HGPS cell (cell line): ENCODE measurements around a stretch of chr6.

GRCh38 chr6:47477858-47478732 lies 506 bp downstream of the CD2AP start:
- RRBS, result no CpG with 5 or more reads among the region's 70 CpGs

GRCh38 chr6:47479070-47479583 lies 1.5 kb downstream of the CD2AP start:
- RRBS, result no CpG with 5 or more reads among the region's 5 CpGs

- RRBS, result no CpG with 5 or more reads among the region's 5 CpGs
Measured at GRCh38 chr6:47521979-47522472, 44.4 kb downstream of the CD2AP start.

GRCh38 chr6:47653694-47654027 lies 44.7 kb upstream of the ADGRF4 start:
- RRBS, result no CpG with 5 or more reads among the region's 4 CpGs

DNA sequence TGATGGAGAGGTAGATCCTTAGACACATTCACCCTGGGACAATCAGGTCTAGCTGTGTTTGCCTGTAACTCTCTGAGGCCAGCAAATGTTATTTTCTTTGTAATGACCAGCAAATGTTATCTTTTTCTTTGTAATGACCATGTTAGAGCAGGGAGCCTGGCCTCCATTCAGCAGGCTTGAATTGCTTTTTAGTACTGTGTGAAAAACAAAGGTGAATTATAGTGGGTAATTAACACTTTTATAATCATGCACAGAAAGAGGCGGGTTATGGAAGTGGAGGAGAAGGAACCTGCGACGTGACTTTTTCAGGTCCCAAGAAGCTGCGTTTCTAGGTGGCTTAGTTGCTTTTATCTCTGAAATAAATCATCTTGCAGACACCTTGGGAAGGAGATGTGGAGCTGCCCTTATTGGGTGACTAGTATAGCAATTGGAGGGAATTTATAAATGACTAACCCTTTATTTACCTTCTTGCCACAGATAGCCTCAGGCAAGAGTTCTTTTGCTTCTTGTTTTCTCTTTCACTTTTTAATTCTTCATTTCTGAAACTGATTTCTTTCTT lies 2.8 kb downstream of the ADGRF4 start:
- RRBS, result no CpG with 5 or more reads among the region's 4 CpGs

DNA sequence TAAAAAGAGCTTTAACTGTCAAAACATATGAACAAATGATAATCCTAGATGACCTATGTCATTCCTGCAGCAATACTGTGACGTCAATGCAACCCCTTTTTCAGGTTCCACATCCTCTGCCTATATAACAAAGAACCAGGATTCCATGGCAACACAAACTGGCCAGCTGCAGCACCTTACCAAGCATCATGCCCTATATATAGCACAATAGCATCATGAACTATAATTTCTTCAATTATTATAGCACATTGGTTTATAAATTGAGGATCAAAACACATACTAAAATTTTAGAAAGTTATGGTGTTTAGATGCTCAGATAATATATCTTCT lies 615 bp upstream of the PTCHD4 start:
- RRBS, result no CpG with 5 or more reads among the region's 1 CpG

DNA sequence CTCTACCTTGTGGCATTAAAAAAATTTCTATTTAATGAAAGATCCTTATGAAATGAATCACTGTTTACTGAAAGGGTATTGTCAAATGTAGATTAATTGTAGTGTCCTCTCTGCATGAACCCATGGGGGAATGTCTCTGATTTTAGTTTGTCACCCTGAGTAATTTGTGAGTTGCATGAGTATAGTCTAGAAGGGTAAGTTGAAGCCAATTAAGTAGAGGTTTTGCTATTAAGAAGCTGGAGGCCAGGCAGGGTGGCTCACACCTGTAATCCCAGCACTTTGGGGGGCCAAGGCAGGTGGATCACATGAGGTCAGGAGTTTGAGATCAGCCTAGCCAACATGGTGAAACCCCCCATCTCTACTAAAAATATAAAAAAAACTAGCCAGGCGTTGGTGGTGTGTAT lies 1.2 kb downstream of the GLYATL3 start:
- RRBS, result no CpG with 5 or more reads among the region's 1 CpG

DNA sequence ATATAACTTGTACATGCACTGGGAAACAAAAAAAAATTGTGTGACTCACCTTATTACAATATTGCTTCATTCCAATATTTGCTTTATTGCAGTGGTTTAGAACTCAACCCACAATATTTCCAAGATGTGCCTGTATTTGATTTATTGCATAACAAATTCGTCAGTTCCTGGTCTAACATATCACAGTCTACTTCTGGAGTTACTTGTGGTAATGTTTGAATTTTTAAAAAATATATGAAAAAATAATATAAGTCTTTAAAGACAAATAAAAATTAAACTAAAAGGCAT lies 42.0 kb upstream of the DEFB112 start:
- RRBS, result no CpG with 5 or more reads among the region's 1 CpG

DNA sequence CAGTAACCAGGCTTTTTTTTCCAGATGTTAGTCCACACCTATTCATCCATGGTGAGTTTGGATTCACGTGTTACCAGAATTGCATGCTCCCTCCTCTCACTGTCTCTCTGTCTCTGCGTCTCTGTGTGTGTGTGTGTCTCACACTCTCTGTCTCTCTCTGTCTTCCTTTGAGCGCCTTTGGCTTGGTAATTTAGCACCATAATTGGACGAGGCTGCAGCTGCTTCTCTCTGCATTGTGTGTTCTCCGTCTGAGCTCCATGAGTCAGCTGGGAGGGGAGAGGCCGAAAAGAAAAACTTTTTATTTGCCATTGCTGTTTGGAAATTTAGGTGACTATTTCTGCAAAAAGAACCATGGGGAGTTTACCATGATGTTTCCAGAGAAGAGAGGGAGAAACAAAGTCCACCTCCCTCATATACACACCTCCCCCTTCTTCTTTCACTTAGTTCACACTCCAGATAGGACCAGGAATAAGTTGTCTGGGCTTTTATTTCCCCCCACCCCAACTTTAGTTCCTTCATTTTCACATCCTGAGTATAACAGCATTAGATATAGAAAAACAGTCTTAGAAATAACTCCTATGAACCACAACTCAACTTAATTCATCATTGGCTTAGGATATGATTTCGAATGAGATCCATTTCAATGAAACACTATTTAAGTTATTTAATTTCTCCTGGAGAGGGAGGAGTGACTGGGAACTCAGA lies 3.6 kb downstream of the TFAP2B start:
- RRBS, result no CpG with 5 or more reads among the region's 7 CpGs

DNA sequence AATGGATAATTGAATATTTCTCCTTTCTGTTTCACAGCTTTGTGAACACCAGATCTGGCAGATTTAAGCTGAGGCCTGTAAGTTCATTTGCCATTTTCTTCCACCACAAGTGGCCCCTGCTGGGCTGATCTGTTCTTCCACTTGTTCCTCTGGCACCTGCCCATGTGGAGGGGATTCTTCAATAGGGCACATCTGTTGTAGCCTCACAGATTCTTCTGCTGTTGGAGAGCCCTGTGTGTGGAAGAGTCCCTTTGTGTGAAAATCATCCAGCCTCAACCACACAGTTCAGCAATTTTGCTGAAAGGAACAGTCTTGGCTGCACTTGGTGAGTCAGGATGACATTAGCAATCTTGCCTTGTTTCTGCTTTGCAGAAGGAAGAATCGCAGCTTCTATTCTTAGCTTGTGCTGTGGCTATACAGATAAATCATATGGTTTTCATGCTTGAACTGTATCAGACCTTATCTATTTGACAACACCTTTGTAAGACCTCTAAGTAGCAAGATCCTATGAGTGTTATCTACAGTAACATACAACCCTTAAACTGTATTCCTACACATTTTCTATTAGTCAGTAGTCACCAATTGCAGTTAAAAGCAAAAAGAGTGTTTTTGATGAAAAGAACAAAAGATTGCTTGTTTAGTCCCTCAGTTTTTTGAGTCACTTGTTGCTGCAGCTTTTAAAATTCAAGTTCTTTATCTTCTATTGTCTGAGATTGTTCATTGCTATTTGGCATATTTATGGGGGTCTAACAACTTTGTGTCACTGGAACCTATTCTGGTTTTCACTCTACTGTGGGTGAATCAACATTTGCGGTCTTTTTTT lies 231.4 kb downstream of the TFAP2B start:
- RRBS, result no CpG with 5 or more reads among the region's 2 CpGs

GRCh38 chr6:52185448-52185843 lies 729 bp upstream of the IL17A start:
- RRBS, result no CpG with 5 or more reads among the region's 3 CpGs

- RRBS, result no CpG with 5 or more reads among the region's 3 CpGs
Measured at GRCh38 chr6:52333625-52334254, 28.2 kb upstream of the PAQR8 start.

- RRBS, result no CpG with 5 or more reads among the region's 20 CpGs
Measured at GRCh38 chr6:52420695-52421499, 755 bp downstream of the EFHC1 start.

DNA sequence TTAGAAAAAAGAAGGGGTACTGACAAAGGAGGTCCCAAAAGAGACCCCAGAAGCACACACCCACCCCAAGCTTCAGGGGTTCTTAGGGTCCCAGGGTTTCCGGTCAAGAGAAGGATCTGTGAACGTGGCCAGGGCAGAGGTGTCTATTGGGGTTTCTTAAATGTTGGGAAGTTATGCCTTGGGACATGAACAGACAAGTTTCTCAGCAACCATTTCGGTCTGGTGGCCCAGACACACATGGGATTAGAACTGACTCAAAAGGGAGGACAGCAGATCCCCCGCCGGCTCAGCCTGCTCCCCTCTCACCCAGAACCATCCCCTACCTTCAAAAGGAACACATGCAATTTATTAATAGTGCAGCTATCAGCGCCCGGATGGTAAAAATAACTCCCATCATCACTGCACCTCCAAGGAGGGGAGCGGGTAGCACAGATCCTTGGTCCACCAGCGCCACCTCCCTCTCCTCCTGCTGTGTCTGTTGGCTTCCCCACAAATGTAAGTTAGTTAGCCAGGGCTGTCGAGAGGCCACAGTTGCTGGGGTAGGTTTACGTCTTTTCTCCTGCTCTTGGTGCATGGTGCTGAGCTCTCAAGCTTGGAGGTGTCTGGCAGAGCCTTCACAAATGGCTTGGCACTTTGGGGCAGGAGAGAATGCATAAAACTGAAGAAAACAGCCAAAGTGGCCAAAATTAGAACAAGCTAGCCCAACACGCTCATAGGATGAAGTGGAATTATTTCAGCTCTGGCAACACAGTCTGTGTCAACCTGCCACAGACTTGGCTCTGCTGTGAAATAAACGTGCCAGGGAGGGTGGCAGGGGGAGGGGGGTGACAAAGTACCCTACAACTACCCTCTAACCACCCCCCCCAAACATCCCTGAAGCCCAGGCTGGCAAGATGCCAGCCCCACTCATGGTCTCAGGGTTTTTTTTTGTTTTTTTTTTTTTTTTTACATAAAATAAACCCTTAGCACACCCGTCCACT lies 77.0 kb downstream of the TRAM2 start:
- RRBS, result 67% methylated on average over 3 of the region's 14 CpGs

- RRBS, result no CpG with 5 or more reads among the region's 26 CpGs
Measured at GRCh38 chr6:52504135-52505155, 72.4 kb downstream of the TRAM2 start.

GRCh38 chr6:52724890-52725747 lies 38.2 kb downstream of the GSTA2 start:
- RRBS, result no CpG with 5 or more reads among the region's 12 CpGs

- RRBS, result no CpG with 5 or more reads among the region's 4 CpGs
Measured at GRCh38 chr6:52747135-52747820, 16.0 kb downstream of the GSTA2 start.

DNA sequence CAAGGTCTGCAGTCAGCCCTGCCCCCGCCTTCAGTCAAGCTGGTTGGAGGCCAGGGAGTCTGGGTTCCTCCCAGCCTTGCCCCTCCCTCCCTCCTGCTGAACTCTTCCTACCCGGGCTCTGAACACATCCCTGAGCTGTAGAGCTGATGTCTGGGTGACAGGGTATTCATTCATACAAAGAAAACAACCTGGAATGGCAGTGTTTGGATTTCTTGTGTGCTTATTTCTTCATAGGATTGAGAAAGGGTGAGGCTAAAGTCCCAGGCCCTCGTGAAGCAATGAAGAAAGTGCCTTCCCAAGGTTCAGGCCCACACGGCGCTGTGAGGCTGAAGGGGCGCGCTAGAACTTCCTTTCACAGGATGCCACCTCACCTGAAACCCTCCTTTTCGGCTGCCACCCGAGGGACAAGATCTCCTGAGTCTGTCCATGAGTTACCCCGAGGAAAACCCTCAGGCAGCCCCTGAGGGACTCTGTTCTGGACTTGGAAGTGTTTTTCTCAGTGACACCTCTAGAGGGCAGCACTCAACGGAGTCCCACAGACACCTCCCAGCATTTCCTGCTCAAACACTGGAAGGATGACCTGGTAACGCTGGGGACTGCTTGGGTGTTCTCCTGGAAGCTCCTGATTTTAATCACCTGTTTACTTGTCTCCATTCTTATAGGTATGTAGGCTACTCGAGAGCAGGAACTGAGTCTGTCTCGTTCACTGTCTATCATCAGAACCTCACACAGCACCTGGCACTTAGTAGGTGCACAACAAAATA lies 11.7 kb upstream of the GSTA1 start:
- RRBS, result no CpG with 5 or more reads among the region's 14 CpGs

DNA sequence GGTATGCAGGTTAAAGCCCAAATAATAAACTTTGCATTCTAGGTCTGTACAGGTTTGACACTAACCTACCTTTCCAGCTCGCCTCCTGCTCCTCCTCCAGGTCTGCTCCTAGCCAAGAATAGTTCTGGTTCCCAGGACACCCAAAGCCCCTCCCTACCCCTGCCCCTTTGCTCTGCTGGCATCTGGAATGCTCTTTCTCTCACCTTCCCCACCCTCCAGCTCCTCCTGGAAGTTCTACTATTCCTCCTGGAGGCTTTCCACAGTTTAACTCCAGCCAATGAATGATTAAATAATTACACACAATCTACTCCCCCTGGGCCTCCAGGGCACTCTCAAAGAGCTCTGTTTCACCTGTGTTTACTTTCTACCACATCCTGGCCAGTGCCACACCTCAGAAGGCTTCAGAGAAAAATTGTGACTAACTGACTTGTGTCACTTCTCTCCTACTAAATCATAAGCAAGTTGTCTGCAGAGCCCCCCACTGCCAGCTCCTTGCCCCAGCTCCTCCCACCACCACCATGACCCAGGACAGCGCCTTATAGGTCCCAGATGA lies 36.2 kb downstream of the GCM1 start:
- RRBS, result no CpG with 5 or more reads among the region's 2 CpGs

DNA sequence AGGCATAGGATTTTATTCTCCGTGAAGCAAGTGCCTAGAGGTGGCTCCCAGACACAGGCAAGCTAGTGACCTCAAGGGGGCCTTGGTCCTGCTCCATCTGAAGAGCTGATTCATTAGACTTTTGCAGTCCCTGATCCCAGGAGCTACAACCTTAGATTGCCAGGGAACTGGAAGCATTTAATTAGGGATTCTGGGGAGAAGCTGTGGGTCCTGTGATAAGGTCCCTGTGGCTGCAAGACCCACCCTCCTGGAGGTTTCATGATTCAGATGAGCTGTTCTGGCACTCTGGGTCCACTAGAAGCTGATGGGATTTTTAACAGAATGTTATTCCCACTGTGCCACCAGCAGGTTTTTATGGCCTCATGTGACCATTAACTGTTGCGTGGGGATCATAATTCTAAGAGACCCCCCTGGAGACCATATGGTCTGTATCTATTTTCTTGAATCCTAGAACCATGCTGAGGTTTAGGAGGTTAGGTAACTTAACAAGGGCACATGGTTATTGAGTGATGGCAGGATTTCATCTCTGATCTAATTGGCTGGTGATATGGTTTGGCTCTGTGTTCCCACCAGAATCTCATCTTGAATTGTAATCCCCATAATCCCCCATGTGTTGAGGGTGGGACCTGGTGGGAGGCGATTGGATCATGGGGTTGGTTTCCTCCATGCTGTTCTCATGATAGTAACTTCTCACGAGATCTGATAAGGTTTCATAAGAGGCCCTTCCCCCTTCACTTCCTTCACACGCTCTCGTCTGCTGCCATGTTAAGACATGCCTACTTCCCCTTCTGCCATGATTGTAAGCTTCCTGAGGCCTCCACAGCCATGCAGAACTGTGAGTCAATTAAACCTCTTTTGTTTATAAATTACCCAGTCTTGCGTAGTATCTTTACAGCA lies 90.3 kb downstream of the ELOVL5 start:
- RRBS, result no CpG with 5 or more reads among the region's 7 CpGs